ENCODE measurements around a stretch of chr7.

- PRO-cap, 4 experiments = no peak in any of the 4 experiments
- RAMPAGE, long total RNA, 4 experiments = no peak in any of the 4 experiments
Measured at GRCh38 chr7:131087285-131087622, 240.4 kb upstream of the MKLN1 start.

DNA sequence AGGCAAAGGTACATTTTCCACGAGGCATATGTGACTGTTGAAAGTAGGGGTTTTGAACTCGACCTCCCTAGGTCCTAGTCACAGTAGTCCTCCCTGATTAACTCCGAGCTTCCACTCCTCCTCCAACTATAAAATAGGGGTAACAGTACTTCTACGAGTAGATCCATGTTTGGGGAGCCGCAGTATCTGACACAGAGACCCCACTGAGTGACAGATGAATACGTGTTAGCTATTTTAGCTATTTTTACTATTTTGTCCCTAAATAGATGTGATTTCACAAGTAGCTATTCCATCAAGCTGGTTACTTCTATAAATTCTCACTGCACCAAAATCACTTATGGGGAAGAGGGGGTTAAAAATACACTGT lies 222.6 kb upstream of the MKLN1 start:
- PRO-cap, 4 experiments = no peak in any of the 4 experiments
- RAMPAGE, long total RNA, 4 experiments = no peak in any of the 4 experiments

DNA sequence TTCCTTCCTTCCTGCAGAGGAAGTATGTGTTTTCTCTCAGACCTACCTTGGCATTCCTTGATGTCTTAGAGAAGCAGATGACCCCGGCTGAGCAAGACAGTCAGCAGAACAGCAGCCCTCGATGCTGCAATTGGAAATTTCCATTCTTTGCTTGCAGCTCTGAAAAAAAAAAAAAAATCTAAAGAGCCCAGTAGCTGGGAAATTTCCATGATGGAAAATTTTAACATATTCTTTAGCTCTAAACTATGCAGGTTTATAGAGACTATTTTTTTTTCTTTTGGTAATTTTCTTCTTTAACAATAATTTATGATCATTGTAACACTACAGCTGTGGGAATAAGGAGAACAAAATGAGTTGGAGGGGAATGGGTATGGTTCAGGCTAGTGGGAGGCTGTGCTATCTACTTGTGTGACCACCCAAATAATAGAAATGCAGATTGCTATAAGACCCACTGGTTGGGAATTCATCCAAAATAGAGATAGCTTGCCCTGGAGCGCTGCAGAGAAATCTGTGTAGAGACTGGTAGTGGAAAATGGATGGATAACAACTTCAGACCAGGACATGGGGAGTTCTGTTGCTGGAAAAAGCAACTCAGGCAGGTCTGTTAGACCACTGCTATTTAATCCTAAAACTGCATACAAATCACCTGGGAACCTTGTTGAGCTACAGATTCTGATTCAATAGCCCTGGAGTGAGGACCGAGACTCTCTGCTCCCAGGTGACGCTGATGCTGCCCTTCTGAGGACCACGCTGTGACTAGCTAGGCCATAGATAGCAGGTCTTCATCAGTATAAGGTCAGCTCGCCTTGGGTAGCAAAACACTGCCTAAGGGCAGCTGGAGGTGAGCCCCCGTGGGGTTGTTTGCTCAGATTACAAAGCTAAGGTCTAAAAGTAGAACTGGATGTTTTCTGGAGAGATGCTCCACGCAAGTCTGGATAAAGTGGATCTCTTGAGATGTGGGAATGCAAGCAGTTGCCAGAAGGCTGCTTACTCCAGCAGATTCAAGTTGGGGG lies 137.1 kb upstream of the MKLN1 start:
- PRO-cap, 4 experiments = no peak in any of the 4 experiments
- RAMPAGE, long total RNA, 4 experiments = no peak in any of the 4 experiments

DNA sequence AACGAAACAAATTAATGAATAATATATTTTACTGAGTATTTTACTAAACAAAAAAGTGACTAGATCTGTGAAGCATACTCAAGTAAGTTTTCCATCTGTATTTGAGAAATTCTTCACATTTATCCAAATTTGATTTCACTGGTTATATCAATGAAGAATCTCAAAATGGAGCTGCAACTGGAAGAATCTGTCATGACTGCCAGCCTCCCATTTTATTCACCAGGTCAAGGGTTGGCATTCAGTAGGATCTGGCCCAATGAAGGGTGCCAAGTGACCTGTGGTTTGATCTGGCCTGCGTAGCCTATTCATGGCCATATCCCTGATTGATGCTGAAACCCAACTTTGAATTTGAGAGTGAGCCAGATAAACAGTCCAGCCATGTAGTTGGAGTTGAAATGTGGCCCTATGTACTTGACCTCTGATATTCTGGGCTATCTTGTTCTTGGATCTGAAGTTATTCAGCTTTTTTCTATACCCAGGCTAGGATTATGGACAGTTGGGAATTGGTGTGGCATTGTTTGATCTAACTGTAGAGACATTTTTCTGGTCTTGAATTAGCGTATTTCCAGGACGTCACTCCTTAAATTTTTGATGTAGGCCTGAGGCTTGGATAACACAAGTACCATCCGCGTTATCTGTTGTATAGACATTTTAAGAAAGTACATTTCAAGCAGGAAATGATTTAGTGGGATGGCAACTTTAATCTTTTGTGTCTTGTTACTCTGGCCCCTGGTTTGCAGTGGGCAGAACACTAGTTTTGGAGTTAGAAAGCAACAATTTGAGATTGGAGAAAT lies 1.6 kb downstream of the MKLN1 start:
- PRO-cap, 4 experiments = peak in 1 of 4 experiments; most common plus-strand start position 345 of the sequence (in 1); most common minus-strand start position 214 of the sequence (in 1)
- RAMPAGE, long total RNA, 4 experiments = no peak in any of the 4 experiments

GRCh38 chr7:131467657-131468089 lies 88.8 kb downstream of the PODXL start:
- PRO-cap, 4 experiments = no peak in any of the 4 experiments
- RAMPAGE, long total RNA, 4 experiments = no peak in any of the 4 experiments

DNA sequence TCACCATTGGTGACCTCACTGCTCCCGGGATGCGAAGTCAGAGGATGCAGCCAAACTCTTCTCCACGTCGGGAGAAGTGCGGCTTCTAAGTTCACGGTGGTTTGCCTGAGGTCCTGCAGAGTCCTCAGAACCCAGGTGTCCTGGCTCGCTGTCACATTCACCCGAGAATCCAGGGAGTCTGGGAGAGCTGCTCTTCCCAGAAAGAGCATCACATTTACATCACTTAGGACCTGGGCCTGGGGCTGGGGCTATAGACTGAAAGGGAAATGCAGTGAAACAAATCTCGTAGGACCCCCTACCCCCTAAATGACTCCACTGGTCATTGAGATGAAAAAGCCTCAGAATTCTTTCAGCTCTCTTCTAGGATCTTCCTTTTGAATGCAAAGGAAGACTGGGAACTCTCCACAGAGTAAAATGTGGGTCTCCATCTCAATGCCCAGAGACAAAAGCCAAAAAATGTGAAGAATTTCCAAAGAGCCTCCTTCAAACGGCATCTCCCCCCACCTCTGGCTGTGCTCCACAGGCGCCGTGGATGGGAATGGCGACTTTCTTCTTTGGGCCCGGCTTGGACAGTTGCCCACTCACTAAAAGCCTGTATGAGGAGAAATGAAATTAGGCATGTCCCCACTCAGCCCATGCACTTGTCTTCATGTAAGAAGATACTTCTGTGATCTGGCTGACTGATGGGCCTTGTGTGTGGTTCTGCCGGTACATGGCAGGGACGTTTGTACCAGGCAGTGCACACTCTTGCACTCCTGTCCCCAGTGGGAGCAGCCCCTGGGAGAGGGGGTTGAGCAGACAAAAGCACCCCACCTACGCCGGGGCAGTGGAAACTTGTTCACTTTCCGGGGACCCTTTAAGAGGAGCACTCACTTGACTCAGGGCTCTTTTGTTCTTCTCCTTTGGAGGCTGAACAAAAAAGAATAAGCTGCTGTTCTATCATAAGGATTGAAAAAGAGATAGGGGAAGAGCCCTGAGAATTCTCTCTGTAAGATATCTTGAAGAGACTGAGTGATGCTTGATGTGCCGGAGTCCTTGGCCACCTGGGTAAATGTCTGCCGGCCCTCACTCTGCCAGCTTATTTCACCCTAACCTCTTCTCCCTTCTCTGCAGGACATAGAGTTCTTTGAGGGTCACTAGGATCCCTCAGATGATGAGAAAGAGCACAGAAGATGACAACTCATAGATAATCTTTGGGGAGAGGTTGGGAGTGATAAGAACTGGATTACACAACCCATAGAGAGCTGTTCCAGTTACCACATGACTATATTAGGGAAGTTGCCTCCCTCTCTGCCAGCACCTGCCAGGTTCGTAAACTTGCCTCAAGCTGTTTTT lies 49.2 kb upstream of the PODXL start:
- PRO-cap, 4 experiments = no peak in any of the 4 experiments
- RAMPAGE, long total RNA, 4 experiments = no peak in any of the 4 experiments

GRCh38 chr7:131657894-131658374 lies 101.5 kb upstream of the PODXL start:
- PRO-cap, 4 experiments = peak in 4 of 4 experiments; most common plus-strand start chr7:131658187 (in 2)
- RAMPAGE, long total RNA, 4 experiments = no peak in any of the 4 experiments

DNA sequence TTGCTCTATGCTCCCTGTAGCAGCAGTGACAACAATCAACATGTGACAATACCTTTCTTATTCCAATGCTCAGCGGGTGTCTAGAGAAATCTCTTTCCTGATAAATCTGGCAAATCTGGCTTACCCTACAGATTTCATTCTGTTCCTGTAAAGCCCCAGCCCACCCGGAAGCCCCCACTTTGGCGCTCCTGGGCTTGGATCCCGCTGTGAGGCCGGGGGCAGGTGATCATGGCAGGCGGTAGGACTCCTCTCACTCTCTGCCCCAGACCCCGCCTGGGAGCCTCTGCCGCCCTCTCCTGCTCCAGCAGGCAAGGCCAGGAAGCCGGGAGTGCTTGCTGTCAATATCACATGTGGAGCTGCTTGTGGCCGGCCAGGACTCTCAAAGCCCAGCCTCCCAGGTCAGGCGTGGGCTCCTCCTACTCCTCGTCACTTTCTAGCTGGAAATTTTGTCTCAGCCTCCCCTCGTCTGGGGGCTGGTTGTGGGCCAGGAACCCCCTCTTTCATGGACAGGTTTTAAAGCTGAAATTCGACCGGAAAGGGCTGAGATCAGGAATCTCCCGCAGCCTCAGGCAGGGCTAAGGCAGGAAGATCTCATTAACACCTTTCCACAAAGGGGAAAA lies 273.5 kb upstream of the PODXL start:
- PRO-cap, 4 experiments = no peak in any of the 4 experiments
- RAMPAGE, long total RNA, 4 experiments = no peak in any of the 4 experiments

- PRO-cap, 4 experiments = no peak in any of the 4 experiments
- RAMPAGE, long total RNA, 4 experiments = no peak in any of the 4 experiments
Measured at GRCh38 chr7:132425322-132425701, 151.0 kb downstream of the PLXNA4 start.

DNA sequence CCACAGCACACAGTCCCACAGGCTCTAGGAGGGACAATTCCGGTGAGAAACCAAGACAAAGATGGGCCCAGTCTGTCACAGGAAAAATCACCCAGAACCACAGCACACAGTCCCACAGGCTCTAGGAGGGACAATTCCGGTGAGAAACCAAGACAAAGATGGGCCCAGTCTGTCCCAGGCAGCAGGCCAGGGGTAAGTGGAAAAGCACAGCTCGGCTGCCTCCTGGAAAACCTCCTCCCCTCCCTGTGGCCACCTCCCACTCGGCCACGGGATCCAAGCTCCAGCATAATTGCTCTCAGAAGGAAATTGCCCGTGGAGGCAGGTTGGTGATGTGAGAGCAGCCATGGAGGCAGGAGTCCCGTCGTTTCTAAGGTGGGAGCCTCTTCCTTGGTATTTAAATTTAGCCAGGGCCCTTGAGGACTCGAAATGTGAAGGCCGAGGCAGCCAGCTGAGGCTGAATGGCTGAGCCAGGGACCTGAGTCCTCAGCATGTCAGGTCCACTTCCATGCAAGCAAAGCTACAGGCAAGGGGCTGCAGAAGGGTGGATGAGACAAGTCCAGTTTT lies 95.7 kb downstream of the PLXNA4 start:
- PRO-cap, 4 experiments = no peak in any of the 4 experiments
- RAMPAGE, long total RNA, 4 experiments = no peak in any of the 4 experiments

DNA sequence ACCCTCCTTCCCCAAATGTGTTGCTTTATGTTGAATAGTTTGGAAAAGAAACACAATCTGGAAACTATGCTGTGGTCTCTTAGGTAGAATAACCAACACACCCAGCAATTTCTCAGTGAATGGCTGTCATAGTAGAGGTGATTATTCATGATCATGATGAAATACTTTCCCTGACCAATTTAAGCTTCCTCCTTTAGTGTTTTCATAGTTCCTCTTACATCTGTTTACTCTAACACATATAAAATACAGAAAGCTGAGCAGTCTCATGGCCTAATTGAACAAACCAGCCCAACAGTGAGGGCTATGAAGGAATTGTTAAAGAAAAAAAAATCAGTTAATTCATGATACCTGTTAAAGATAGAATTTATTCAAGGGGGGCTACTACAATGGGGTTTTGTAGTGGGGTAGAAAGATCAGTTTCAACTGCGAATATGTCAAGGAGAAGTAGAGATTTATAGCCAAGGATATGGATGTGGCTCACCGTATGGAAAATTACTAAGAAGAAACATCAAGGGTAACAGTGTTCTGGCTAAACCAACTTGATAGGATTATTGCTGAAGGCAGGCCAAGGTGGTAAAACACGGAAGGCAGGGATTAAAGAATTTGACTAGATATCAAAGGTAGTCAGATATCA lies 436.2 kb downstream of the EXOC4 start:
- PRO-cap, 4 experiments = no peak in any of the 4 experiments
- RAMPAGE, long total RNA, 4 experiments = no peak in any of the 4 experiments

DNA sequence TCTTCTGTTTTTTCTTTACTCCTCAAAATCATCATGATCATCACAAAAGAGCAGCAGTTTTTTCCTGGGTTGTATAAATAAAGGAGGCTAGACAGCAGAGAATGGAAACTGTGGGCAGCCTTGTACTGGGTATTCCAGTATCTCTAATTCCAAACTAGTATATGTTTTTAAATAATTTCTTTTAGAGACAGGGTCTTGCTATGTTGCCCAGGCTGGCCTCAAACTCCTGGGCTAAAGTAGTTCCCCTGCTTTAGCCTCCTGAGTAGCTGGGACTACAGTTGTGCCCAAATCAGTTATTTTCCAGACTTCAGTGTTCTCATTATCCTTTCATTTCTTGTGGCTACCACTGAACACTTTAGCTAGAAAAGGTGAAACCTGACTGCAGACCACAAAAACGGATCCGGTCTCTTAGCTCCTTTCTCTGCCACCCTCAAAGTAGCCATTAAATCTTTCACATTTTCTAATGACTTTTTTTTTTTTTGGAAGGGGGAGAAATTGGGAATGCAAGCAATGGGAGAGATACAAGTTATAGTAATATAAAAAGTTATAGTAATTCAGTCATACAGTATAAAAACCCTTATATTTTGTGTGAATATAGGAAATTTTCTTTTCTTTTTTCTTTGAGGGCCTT lies 412.0 kb upstream of the LRGUK start:
- PRO-cap, 4 experiments = no peak in any of the 4 experiments
- RAMPAGE, long total RNA, 4 experiments = no peak in any of the 4 experiments

DNA sequence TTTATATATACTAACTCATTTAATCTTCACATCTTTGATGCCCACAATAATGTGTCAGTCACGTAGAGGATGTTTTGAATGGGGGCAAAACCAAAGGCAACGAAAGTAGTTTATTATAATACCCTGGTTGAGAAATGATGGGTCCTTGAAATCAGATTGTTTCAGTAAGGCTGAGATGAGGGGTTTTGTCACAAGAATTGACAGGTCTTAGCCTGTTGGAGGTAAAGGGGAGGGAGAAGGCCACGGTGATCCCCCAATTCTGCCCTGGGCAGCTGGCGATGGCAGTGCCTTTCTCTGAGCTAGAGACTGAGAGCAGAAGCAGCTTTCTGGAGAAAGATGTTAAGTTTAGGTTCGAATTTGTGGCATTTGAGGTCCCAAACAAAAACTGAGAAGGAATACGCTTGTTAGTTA lies 373.2 kb upstream of the LRGUK start:
- PRO-cap, 4 experiments = no peak in any of the 4 experiments
- RAMPAGE, long total RNA, 4 experiments = no peak in any of the 4 experiments

GRCh38 chr7:134316179-134316294 lies 693 bp downstream of the SLC35B4 start:
- PRO-cap, 4 experiments = no peak in any of the 4 experiments
- RAMPAGE, long total RNA, 4 experiments = no peak in any of the 4 experiments

GRCh38 chr7:134366434-134366889 lies 49.7 kb upstream of the SLC35B4 start:
- PRO-cap, 4 experiments = no peak in any of the 4 experiments
- RAMPAGE, long total RNA, 4 experiments = no peak in any of the 4 experiments

GRCh38 chr7:134429716-134430037 lies 29.2 kb downstream of the AKR1B1 start:
- PRO-cap, 4 experiments = no peak in any of the 4 experiments
- RAMPAGE, long total RNA, 4 experiments = no peak in any of the 4 experiments

DNA sequence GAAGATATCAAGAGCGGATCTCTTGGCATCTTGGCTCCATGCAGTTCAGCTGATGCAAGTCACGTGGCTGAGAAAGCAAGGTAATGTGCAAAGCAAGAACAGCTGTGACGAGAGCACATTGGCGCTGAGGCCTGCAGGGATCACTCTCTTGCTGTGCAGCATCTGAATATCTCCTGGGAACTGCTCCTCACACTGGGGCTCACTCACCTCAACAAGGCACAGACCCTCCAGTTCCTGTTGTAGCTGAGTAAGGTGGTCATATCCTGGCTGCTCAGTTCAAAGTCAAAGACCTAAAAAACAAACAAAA lies 13.9 kb downstream of the AKR1B1 start:
- PRO-cap, 4 experiments = no peak in any of the 4 experiments
- RAMPAGE, long total RNA, 4 experiments = no peak in any of the 4 experiments

- PRO-cap, 4 experiments = peak in 2 of 4 experiments; most common plus-strand start chr7:134458342 (in 1); most common minus-strand start chr7:134458418 (in 1)
- RAMPAGE, long total RNA, 4 experiments = no peak in any of the 4 experiments
Measured at GRCh38 chr7:134458080-134458904, 608 bp downstream of the AKR1B1 start.

GRCh38 chr7:134593801-134594293 lies 44.9 kb downstream of the AKR1B15 start:
- PRO-cap, 4 experiments = no peak in any of the 4 experiments
- RAMPAGE, long total RNA, 4 experiments = no peak in any of the 4 experiments

DNA sequence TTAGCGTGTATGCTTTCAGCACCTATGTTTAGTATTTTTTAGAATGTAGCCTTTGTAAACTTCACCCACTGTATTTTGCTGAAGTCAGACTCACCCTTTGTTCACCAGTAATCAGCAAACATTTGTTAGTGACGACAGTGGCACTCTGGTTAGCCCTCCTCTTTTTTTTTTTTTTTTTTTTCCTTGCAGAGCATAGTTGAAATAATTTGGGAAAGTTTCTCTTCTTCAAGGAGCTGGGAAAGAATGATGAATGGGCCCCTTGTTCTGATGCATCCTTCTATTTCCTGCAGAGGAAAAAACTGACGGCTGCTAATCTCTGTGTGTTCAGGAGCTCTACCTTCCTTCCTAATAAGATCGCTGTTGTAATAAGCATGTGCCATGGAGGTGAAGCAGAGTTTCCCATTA lies 59.4 kb upstream of the CALD1 start:
- PRO-cap, 4 experiments = no peak in any of the 4 experiments
- RAMPAGE, long total RNA, 4 experiments = no peak in any of the 4 experiments

Data from spleen (tissue), 7 donors.